LHCN-M2 (cell line): ENCODE measurements around a stretch of chr4.

GRCh38 chr4:40199892-40200938, 3.4 kb downstream of the RHOH start:
- RAMPAGE, long total RNA = no peak

- RAMPAGE, long total RNA = no peak
Observed at GRCh38 chr4:40270651-40271108, 64.5 kb upstream of the CHRNA9 start.

GRCh38 chr4:40422939-40423365, 87.8 kb downstream of the CHRNA9 start:
- RAMPAGE, long total RNA = no peak

DNA sequence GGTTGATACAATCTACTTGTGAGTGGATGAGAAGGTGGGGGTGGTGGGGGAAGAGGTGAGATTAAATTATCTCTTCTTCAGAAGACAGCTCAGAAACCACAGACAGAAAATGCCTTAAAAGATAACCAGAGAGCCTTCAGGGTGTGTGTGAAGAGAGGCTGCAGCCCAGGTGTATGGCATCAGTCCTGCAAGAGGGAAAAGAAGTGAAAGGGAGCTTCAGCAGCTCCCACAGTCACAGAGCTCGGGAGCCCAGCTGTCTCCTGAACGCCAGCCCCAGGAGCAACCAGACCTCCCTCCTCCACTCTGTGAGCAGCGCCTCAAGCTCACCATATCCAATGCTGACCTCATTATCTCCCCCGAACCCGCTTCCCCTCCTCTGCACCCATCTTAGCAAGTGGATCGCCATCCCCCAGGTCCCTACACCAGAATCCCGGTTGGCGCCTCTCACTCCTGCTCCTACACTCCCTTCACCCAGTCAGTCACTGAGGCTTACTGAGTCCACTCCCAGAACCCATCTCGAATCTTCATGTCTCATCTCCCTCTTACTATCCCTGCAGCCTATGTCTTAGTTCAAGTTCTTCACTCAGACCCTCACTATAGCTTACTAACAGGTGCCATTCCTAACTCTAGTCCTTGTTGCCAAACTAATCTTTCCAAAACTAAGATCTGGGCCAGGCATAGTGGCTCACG, 47.9 kb downstream of the RBM47 start:
- RAMPAGE, long total RNA = no peak

DNA sequence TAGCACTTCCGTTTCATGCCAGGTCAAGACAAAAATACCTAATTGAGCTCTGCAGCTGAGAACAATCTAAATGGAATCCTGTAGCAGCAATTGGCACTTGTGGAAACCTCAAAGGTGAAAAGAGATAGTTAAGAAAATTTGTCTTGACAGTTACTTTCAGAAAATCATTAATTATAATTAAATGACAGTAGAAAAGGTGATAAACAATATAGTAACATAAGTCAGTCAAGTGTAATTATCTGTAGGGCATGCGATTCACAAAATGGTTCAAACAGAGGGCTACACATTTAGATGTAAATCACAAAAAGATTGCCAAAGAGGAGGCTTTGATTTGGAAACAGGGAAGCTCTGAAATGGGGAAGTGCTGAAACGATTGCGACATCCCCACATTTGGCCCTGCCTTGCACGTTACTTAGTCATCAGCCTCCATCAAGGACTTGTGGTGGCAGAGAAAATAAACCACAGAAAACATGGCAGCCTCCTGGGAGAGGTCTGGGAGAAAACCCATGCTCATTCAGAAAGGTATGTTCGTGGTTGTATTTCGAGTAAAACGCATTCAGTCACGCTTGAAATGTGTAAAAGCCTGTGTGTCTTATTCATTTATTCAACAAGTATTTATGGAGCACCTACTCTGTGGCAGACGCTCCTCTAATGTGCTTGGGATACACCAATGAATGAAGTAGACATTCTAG, 8.0 kb downstream of the RBM47 start:
- RAMPAGE, long total RNA = no peak

DNA sequence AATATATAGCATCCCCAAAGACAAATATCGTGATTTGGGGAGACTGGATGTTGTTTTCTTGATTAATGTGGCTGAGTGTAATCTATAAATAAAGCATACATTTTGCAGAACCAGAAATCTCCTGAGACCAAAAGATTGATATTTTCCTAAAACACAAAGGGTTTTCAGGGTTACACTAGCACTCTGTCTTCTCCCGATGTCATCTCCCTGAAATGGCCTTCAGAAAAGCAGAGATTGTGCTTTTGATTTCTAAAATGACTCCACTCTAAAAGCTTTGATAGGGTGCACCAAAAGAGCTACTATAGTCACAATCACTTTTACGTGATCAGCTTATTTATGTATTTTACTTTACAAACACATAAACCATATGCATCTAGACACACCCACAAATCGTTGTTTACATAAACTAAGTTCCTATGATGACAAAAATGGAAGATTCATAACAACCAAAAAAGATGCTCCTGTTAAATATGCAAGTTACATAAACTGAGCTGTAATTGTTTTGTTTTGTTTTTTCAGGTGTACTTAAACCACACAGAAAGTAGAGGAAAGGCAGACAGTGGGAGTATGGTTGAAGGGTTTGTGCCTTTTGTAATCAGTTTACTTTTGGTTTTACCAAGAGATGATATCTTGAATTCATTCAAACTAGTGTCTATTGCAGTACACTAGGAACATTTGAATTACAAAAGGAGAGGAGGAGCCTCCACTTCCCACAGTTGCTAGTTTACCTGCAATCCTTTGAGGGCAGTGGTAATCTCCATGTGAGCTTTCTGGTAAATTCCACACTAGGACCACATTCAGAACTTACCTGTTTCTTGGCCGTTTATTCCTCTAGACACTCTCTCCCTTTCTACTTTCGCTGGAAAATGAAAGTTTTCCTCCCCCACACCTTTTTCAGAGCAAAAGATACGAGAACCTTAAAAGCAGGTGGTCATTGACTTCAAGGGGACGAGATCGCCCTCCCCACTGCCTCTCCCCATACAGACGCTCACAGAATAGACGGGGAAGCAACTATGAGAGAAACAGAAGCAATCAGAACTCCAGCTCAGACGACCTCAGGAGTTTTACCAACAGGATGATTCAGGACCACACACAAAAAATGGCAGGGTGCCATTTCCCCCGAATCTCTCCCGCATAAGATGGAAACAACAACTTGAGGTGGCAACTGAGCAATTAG, 3.5 kb downstream of the RBM47 start:
- RAMPAGE, long total RNA = no peak

DNA sequence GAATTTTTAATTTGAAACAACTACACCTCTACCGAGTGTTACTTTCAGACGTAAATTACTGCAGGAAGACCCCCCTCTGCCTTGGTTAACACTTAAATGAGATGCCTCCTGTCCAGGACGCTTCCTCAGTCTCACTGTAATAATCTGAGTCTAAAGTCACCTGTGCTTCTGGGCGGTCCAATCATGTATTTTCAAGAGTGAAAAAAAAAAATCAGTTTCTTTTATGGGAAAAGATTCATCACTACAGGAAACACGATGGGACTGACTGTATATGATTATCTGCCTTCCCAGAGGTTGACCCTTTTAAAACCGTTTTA, 796 bp downstream of the RBM47 start:
- RAMPAGE, long total RNA = no peak

DNA sequence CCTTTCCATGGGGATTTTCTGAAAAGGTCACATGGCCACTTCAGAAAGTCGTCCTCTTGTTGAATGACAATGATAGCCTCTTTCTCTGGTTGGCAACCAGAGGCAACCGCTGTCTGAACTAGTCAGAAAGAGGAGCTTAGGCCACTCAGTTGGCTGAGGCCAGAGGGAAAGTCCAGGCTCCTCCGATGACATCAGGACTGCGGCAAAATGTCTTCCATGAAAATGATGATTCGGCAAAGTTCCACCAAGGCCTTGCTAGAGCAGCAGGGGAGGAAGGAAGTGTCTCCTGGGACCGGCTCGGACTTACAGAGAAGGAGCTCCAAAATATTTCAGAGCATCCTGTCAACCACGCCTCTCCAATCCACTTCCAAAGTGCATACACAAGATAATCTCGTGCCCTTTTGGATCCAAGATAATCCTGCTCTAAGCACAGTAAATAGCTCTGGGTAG, 19.2 kb upstream of the RBM47 start:
- RAMPAGE, long total RNA = no peak

- RAMPAGE, long total RNA = no peak
Observed at GRCh38 chr4:41195106-41195775, 19.1 kb downstream of the APBB2 start.

DNA sequence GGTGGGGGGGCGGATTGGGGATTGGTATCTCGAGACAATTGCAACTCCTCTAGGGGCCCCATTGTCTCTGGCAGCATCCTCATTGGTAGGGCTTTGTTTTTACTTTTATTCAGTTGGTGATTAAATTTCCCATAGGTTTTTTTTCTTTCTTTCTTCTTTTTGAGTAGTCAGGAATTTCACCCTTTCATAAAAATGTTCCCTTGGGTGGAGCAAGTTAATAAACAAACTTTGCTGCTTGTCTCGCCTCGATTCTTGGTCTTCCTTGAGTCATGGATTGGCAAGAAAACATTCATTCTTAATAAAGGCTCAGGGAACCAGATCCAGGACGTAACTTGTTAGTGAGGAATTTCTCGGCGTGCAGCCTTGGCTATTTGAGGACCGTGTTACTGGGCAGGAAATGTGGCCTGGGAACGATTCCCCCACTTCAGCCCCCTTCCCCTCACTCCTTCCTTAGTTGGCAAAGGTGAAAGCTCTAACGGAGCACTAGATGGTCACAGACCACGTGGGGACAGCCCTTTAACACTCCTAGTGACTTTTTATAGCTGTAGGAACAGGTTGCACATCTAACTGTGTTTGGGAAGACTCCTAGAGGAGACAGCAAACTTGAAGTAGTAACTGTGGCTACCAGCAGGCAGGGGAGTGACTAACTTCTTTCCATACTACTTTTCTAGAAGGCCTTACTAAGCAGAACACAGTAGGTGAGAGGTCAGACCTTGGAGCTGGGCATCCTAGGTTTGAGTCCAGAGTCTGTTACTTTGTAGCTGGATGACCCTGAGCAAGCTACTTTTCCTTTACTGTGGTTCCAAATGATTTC, 106.8 kb downstream of the UCHL1 start:
- RAMPAGE, long total RNA = no peak

DNA sequence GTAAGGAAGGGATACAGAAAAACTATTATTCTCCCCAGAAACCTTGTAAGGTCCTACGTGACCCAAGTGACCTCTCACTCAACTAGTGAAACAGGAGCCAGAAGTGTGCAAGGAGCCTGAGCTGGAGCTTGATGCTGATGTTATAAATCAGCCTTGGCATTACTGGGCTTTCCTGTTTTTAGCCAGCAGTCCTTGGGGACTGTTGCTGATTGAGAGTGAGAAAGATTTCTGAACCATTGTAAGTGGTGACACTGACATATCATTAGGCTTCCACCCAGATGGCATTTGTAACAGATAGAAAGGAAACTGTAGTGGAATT, 100.8 kb upstream of the LIMCH1 start:
- RAMPAGE, long total RNA = no peak

DNA sequence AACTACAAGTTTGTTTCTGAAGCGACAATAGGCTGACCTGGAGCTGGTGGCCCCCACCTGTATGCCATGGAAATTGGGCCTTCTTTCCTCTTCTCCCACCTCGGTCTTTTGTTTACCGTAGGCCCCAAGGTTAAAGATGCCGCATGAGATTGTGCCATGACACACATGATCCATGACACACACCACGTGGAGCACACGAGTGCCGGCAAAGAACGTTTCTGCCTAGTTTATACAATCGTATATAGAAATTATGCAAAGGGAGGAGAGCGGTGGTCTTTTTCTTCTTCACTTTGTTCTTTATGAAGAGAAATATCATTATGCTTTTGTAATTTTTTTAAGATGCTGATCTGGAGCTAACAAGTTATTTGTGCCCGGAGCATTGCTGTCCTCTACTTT, 473 bp downstream of the TMEM33 start:
- RAMPAGE, long total RNA = no peak

DNA sequence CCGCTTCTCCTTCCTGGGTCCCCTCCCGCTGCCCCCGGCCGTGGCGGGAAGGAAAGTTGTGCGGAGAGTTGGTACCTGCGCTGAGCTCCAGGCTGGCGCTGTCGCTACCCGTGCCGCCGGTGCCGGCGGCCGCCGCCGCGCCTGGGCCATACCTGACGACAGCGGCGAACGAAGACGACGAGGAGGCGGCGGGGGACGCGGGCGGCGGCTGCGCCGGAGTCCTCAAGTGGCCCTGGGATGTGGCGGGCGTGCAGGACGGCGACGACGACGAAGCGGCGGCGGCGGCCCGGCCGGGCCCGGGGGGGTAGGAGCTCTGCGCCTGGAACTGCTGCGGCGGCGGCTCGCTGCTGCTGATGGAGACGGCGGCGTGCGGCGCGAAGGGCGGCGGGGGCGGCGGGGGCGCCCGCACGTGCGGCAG, 864 bp downstream of the BEND4 start:
- RAMPAGE, long total RNA = no peak

GRCh38 chr4:42431944-42432593, 34.8 kb downstream of the SHISA3 start:
- RAMPAGE, long total RNA = no peak

GRCh38 chr4:42632687-42632990, 24.3 kb downstream of the ATP8A1 start:
- RAMPAGE, long total RNA = no peak

- RAMPAGE, long total RNA = no peak
Observed at GRCh38 chr4:43300675-43300874, 408.1 kb downstream of the GRXCR1 start.

DNA sequence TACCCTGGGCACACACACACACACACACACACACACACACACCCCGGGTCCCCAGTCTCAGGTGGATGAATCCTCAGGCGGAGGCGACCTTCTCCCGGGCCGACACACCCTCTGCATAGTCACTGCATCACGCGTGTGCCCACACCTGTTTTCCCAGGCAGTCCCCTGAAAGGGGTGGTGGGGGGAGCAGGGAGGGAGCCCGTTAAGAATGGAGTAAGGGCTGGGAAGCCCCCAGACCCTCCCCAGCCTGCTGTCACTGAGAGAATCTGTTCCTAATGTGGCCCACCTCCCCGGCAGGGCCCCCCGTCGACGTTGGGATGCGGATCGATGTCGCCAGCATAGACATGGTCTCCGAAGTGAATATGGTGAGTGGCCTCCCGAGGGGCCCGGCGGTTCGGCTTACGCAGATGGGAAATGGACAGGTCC, 766 bp downstream of the GABRB1 start:
- RAMPAGE, long total RNA = no peak

DNA sequence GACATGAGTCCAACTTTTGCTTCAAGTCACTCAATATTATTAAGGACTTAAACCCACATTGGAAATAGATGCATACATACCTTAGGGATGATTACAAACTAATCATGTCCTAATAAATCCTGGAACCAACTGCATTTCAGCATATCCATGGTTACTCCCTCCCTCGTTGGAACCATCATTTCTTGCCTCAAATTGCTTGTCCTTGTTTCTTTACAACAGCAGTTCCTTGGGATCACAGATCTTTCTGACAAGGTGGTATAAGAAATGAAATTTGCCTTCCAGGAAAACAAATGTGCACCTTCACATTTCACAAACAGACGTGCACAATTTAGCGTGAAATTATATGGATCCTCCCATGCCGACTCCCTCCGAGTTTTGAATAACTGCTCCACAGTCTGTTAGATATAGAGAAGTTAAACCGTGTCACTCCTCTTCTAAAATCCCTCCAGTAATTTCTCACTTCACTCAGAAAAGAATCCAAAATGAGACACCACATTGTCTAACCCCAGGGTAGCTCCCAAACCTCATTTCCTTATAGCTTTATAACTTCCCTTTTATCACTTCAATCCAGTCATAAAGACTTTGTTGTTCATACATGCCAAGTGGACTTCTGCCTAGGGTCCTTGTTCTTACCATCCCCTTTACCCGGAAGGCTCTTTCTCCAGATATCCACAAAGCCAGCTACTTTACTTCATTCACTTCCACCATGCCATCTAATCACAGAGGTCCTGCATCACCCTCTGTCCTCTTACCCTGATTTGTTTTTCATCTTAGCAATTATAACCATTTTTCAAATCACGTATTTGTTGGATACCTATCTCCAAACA, 156.1 kb downstream of the GABRB1 start:
- RAMPAGE, long total RNA = no peak

GRCh38 chr4:47930927-47931479, 16.6 kb upstream of the NFXL1 start:
- RAMPAGE, long total RNA = no peak

- RAMPAGE, long total RNA = no peak
Observed at GRCh38 chr4:48653629-48654064, 126.4 kb downstream of the FRYL start.